A673 (cell line): ENCODE measurements around a stretch of chr12.

GRCh38 chr12:58364681-58365143 lies 423.3 kb downstream of the ATP23 start:
- PRO-cap, result unidirectional peak, minus-strand start at chr12:58364947

GRCh38 chr12:58894057-58894366 lies 26.3 kb downstream of the LRIG3 start:
- PRO-cap, result no peak

DNA sequence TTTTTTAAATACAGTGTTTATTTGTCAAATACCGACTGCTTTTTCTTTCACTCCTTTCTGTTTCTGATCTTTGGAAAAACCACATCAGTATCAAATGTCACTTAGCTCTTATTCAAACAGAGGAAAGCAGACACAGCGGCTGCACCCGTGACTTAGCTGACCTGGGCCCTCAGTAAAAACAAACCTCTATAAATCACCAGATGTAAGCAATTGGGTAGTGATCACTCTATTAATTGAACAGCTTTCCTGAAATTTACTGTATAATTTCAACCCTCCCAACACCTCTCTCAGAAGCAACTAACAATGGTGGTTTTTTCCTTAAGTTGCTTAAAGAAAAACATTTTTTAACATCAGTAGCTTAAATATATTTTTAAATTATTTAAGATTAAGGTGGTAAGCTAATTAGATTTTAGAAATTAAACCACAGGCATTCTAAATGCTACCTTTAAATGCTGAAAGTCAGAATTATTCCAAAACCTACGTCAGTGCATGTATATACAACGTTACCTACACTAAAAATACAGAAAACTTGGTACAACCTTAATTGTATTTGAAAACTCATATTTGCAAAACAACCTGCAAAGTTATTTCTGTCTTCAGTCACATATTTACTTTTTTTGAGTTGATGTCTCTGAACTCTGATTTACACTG lies 7.3 kb downstream of the LRIG3 start:
- PRO-cap, result no peak

DNA sequence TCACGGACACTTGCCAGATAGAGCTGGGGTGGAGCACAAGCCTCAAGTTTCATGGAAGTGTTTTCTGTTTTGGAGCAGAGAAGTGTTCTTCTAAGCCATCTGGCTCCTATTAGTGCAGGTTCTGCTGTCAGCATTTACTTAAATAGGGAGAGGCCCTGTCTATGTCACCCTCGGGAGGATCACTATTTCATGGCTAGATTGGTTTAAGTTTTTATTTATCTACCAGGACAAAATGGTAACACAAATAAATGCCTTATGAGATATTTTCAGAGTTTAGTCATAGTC lies 85.3 kb upstream of the LRIG3 start:
- PRO-cap, result no peak

- PRO-cap, result no peak
Measured at GRCh38 chr12:59079422-59079872, 159.1 kb upstream of the LRIG3 start.

GRCh38 chr12:62532158-62532669 lies 65.6 kb downstream of the MON2 start:
- PRO-cap, result no peak

DNA sequence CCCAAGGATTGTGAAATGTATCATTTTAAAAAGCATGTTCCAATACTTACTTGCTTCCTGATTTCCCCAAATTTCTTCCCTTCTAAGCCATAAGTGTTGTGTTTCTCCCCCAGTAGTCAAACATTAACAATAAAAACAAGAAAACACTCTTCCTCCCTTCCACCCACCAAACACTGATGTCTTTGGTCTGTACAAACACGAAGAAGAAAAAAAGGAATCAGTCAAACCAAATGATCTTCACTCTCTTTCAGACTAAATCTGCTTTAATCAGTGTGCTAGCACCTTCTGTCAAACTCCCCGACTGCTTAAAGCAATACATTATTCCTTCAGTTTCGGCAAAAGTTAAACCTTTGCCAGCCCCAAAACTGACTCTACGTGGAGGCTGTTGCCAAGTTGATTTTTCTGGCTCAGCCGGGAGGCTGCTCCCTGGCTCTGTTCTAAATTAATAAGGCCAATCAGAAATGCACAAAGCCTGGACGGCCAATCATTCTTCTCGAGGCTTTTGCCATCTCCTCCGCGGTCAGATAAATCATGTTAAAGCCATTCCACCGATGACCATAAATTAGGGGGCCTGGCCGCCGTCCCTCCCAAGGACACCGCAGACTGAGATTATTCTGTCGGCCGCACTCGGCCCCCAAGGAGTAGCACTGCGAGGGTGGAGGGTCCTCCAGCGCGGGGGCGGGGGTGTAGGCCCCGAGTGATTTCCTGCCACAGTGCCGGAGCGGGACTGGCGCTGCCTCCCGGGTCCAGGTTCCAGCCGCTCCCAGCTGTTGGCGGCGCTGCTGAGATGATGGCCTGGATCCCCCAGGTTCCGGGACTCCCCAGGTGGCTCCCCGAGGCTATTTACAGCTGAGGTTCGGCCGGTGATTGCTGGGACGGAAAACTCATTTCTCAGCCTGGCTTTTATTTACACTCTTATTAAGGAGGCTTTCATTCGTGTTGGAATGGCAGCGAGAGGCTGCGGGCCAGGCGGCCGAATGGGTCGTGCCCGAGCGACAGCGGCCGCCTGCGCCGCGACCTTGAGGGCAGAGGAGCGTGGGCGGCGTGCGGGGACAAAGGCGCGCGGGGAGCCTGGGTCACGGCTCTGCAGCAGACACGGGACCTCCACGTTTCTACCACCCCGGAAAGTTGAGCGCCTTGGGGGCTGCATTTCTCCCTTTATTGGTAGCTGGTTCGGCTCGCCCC lies 165.0 kb downstream of the MON2 start:
- PRO-cap, result no peak

DNA sequence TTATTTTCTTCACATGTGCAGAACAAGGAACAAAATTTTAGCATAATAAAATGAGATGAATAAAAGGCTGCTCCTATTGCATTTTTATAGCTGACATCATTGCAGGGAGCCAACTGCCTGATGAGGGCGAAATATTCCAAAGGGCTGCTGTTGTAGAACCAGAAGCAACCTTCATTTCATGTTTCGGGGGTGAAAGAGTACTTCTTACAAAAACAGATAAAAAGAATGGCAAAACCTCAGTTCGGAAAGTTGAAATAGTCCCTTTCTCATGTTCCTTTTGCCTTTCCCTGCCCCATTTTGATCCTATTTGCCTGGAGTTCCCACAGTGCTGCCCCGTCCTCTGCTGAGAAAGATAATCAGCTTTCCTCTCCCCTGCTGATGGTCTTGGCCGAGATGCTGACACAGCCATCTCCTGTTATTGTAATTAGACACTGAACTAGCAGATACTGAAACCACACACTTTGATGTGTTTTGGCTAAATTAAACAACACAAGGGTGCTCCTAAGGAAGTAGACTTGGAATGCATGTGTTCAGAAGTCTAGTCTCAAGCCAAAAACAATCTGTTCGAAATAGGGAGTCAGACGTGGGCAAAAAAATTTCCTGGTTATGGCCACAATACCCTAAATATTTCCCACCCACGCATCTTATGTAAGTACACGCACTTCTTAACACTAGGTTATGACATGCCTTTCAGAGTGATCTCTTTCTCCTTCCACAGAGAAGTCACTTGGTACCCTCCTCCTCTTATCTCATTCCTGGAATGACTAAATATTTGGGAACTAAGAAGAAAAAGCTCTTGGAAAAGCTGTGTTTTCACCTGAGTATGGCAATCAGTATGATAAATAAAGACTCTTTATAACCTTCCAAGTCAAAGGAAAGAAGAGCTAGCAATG lies 117.2 kb downstream of the PPM1H start:
- PRO-cap, result bidirectional peak, plus-strand start at position 99 of the sequence, minus-strand start at position 121 of the sequence; bidirectional peak, plus-strand start at position 693 of the sequence, minus-strand start at position 358 of the sequence

DNA sequence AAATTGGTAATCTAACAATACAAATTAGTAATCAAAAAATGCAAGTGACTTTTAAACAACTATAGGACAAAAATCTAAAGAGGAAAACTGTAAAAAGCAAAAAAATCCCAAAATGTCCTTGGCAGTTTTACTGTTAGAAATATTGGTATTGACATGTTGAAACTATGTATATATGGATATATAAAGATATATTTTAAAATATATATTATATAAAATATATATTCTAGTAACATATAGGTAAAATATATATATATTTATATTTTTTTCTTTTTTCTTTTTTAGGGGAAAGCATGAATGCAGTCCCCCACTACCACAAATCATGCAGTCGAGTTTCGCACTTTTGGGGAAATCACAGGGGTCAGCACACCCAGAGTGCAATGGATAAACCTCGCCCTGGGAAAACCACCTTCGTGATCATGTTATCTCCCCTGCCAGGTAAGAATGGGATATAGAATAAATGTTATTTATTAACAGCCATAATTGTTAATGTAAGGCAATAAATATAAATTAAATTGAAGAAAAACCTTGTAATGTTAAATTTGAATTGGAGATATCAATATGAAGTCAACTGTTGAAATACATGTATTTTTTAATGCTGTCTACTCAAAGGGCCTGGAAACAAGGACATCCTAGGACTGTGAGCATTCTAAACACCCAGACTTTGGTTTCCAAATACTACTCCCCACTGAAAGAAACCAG lies 84.3 kb downstream of the PPM1H start:
- PRO-cap, result unidirectional peak, minus-strand start at position 443 of the sequence

DNA sequence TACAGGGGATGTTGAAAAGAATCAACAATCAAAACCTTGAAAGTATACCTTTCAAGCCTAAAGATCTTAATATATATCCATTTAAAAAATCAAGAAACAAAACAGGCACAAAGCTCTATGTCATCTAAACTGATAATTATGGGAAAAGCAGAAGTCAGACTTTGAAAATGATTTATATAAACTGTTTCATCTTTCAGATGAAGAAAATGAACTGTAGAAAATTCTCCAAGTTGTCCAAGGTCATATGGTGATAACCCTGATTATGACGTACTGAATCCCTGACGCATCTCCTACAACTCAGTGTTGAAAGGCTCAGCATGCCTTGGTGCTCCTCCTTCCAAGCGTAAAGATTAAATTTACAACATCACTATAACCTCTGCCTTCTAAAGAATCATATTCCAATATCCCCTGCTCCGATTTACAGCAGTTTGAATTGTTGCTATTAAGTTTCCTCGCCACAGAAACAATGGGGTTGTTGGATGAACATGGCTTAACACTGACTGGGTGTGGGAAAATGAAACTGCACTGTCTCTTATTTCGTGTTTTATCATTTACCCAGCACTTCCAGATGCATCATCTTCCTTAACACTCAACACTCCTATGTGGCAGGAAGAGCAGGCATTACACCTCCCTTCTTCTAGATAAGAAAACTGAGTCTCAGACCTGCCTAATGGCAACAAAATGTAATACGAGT lies 74.4 kb downstream of the PPM1H start:
- PRO-cap, result no peak

- PRO-cap, result no peak
Measured at GRCh38 chr12:63811295-63811822, 31.6 kb downstream of the RXYLT1 start.

GRCh38 chr12:63919971-63920567 lies 75.6 kb downstream of the SRGAP1 start:
- PRO-cap, result no peak

DNA sequence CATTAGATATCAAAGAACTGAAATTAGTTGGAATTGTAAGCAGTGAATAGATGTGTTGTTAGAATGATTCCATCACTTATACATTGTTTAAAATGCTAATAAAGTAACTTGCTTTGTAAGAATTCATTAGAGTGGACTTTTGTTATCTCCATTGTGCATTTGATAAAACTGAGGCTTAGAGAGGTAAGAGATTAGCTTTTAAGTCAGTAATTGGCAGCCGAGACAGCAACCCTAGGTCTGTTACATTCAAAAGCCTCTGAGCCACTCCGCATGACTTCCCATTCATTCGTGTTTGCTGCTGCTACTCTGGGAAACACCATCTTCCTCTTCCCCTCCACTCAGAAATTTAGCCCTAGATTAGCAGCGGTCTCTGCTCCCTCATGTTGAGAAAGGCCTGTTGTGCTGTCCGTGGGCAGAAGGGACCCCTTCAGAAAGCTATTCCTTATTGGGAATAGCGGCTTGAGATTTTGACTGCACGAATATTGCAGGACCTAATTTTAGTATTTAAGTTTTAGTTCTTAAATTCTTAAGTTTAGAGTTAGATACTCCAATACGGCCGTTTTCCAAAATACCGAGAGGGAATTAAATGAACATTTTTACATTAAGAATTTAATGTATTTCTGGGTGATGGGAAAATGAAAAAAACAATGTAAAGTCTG lies 787 bp upstream of the TBK1 start:
- PRO-cap, result bidirectional peak, plus-strand start at position 285 of the sequence, minus-strand start at position 258 of the sequence

- PRO-cap, result no peak
Measured at GRCh38 chr12:64616021-64616625, 5.8 kb downstream of the RASSF3 start.

DNA sequence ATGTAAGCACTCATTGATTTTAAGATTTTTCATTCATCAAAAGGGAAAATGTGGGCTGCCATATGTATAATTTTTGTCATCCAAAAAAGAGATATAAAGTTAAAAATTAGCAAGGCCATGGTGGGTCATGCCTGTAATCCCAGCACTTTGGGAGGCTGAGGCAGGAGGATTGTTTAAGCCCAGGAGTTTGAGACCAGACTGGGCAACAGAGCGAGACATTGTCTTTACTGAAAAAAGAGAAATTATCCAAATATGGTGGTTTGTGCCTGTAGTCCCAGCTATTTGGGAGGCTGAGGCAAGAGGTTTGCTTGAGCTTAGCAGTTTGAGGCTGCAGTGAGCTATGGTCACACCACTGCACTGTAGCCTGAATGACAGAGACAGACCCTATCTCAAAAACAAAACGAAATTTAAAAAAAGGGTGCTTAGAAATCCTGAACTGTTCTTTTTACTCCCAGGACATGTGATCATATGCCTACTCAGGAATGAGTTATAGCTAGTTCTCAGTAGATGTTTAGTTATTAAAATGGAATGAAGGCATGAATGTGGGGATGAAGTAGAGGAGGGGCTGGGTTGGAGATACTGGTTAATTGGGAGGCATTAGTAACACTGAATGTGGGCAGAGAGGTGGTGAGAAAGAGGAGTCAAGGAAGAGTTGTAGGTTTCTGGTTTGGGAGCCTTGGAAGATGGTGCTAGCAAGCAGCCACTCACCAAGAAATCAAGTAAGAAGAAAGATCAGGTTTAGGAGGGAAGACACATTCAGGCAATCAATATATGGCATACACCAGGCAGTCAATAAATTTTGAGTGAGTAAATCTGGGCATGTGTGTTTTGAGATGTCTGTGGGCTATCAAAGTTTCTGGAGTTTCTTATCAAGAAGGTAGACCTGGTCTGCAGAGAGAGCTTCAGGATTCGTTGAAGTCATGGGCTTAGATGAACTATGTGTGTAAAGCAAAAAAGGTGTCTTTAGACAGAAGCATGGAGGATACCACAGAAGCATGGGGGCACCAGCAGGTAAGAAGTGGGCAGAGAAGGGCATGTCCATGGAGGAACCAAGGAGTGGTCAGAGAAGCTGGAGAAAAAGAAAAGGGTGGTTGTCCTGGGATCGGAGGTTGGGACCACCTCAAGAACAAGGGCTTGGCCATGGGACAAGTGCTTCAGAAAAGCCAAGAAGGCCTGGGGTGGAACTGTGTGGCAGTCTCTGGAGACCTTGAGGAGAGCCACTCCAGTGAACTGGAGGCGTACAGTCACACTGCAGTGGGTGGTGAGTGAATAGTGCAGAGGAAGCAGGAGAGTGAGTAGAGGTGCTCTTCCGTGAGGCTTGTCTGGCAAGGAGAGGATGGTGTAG lies 20.3 kb downstream of the RASSF3 start:
- PRO-cap, result no peak

DNA sequence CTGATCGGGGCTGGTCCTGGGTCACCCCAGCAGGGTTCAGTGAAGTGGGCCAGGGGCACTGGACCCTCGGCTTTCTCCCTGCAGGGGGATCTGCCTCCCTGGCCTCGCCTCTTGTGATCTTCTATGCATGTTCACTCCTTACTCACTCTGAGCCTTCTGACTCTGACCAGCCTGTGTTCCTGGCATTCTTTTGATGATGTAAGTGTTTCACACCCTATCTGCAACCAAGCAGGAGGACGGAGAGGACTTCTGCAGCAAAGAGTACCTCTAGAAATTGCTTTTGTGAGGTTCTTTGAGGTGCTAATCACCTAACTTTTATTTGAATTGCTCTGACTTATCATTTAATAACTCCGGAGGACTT lies 61.0 kb downstream of the RASSF3 start:
- PRO-cap, result unidirectional peak, minus-strand start at position 158 of the sequence

GRCh38 chr12:65169854-65170786 lies 737 bp downstream of the LEMD3 start:
- PRO-cap, result bidirectional peak, plus-strand start at chr12:65170367, minus-strand start at chr12:65170145; bidirectional peak, plus-strand start at chr12:65170523, minus-strand start at chr12:65170493

DNA sequence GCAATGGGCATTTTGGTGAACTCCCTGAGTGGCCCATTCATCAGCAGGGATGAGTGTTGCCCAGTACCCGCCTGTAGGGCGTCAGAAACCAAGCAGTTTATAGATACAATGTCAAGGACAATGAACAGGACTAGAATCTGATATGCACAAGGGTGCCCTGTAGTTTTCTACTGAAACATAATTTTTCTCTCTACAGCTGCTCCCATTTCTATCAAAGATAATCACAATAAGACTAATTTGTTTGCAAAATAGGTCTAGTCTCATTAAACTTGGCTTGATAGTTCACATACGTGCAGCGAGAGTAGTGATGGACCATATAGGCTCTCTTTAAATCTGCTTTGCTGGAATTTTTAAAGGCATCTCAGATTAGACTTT lies 20.1 kb downstream of the LEMD3 start:
- PRO-cap, result no peak

GRCh38 chr12:65195371-65195964 lies 26.1 kb downstream of the LEMD3 start:
- PRO-cap, result no peak

DNA sequence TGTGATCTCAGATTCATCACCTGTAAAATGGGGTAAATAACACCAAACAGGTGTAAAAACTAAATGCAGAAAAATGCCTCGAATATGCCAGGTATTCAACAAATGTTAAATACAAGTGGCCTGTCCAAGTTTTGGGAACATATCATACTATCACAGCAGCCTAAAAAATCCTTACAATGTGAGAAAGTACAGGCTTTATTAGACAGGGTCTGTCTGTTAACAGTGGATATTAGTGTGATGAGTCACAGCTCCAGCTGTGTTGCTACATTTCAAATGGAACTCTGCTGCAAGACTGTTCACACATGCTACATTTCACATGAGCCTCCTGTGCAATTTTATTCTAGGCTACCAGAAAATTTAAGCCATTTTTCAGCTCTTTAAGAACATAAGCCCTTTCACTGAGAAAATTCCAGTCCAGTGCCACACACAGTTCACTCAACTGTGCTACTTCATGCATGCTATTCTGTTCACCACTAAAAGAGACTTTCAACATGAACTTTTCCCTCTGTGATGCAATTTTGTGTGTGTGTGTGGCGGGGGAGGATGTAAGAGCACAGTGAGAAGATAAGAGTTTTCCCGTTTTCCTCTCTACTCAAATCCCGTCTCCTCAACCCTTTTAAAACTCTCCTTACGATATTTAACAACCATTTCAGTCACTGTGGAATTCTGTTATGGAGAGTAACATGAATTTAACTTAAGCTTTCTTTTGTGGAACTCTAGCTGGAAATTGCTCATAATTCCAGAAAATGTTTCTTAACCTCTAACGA lies 56.8 kb downstream of the MSRB3 start:
- PRO-cap, result bidirectional peak, plus-strand start at position 272 of the sequence, minus-strand start at position 168 of the sequence